Lung (tissue), 4 donors: ENCODE measurements around a stretch of chr7.

- PRO-cap = no peak
- RAMPAGE, long total RNA = no peak
- RRBS = no CpG with 5 or more reads among the region's 15 CpGs
Measured at GRCh38 chr7:44276013-44276499, 49.3 kb downstream of the CAMK2B start.

DNA sequence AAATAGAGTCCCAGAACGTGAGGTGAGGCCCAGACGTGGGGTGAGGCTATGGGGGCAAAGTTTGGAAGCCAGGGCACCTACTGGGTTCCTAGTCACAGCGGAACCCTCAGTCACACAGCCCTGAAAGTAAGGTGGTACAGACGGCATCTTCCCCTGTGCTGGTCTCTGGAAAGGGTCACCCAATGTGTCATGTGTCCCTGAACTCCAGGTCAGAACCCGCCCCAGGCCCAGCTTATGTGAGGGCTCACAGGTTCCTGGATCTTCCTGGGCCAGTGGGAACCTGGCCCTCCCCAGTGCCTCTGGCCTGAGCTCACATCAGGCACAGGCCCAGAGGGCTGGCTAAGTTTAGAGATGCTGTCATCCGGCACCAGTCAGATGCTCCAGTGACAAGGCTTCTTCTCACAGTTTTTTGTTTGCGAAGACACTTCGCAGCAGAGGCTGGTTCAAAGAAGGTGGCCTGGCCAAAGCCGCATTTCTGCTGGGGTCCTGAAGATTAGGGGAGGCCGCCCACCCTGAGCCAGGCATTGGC is 11.8 kb downstream of the CAMK2B start:
- PRO-cap = no peak
- RAMPAGE, long total RNA = no peak
- RRBS = no CpG with 5 or more reads among the region's 10 CpGs

- PRO-cap = no peak
- RAMPAGE, long total RNA = no peak
- RRBS = no CpG with 5 or more reads among the region's 22 CpGs
Measured at GRCh38 chr7:44324591-44324962, 817 bp downstream of the CAMK2B start.

- PRO-cap = no peak
- RAMPAGE, long total RNA = no peak
- RRBS = no CpG with 5 or more reads among the region's 5 CpGs
Measured at GRCh38 chr7:44467315-44467702, 23.1 kb downstream of the NUDCD3 start.

GRCh38 chr7:44561893-44562884 is 11.5 kb downstream of the DDX56 start:
- PRO-cap = no peak
- RAMPAGE, long total RNA = no peak
- RRBS = no CpG with 5 or more reads among the region's 19 CpGs

- PRO-cap = no peak
- RAMPAGE, long total RNA = no peak
- RRBS = no CpG with 5 or more reads among the region's 8 CpGs
Measured at GRCh38 chr7:44621242-44621672, 14.8 kb downstream of the OGDH start.

DNA sequence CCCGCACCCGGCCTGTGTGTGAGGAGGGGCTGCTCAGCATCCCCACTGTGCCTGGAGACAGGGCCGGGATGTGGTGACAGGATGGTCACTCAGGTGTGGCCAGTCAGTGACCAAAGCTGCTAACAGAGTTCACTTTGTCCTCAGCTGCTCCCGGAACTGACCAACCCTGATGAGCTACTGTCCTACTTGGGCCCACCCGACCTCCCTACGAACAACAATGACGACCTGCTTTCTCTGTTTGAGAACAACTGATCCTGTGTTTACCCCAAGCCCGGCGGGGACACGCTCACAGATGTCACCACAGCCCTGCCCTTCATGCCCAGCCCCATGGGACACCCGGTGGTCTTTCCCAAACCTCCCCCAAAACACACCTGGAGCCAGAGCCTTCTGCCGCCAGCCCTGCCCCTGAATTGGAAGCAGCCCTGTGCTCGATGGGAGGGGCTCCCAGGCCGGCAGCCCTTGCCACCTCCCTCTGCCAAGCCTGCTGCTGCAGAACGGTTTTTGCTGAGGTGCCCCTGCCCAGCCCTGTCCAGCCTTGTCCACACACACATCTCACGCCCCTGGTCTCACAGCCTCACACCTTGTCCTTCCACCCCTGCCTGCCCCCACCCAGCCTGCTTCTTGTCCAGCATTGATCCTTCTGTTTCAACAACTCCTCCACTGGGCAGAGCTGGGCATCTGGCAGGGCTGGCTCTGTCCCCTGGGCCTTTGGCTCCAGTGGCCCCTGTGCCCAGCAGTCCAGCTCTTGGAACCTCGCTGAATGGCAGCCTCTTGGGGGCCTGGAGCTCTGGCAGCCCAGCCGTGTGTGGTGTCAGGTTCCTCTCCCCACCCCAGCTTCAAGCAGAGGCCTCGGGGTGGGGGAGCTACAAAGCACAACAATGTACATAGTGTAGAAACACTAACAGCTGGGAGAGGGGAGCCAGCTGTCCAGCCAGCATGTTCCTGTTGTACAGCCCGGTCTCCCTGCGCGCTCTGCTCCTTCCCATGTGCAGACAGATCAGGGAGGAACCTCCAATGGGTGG is 19.0 kb downstream of the ZMIZ2 start:
- PRO-cap = no peak
- RAMPAGE, long total RNA = no peak
- RRBS = 71% methylated on average over 6 of the region's 22 CpGs

- PRO-cap = no peak
- RAMPAGE, long total RNA = no peak
- RRBS = no CpG with 5 or more reads among the region's 4 CpGs
Measured at GRCh38 chr7:44802656-44803292, 6.3 kb downstream of the PPIA start.

DNA sequence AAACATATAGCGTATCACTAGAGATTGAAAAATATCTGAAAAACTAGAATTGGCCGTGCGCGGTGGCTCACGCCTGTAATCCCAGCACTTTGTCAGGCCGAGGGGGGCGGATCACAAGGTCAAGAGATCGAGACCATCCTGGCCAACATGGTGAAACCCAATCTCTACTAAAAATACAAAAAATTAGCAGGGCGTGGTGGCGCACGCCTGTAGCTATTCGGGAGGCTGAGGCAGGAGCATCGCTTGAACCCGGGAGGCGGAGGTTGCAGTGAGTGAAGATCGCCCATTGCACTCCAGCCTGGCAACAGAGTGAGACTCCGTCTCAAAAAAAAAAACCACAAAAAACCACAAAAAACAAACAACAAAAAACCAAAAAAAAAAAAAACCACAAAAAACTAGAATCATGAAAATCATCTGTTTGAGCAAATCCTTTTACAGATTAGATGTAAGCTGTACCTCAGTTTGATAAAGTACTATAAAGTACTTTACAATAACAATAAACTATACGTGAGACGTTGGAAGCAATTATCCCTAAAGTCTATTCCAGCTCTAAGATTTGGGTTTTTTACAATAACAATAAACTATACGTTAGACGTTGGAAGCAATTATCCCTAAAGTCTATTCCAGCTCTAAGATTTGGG is 1.5 kb downstream of the H2AZ2 start:
- PRO-cap = no peak
- RAMPAGE, long total RNA = no peak
- RRBS = no CpG with 5 or more reads among the region's 21 CpGs

- PRO-cap = no peak
- RAMPAGE, long total RNA = no peak
- RRBS = no CpG with 5 or more reads among the region's 6 CpGs
Measured at GRCh38 chr7:44876189-44877347, 8.8 kb downstream of the PURB start.

- PRO-cap = no peak
- RAMPAGE, long total RNA = no peak
- RRBS = no CpG with 5 or more reads among the region's 9 CpGs
Measured at GRCh38 chr7:44990154-44990945, 9.7 kb upstream of the CCM2 start.

DNA sequence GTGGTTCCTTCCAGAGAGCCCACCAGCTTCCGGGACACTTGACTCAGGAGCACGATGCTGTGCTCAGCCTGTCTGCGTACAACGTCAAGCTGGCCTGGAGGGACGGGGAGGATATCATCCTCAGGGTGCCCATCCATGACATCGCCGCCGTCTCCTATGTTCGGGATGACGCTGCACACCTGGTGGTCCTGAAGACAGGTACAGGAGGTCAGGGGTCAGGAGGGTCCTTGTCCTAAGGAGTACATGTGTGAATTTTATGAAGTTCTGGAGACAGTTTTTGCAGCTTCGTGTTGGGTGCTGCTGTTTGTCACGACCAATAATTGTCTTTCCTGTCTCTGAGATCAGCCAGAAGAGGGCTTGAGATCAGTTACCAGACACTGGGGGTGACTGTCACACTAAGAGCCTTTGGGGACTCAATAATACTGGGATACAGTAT is 24.3 kb downstream of the NACAD start:
- PRO-cap = no peak
- RAMPAGE, long total RNA = no peak
- RRBS = 99% methylated on average over 1 of the region's 12 CpGs

- PRO-cap = no peak
- RAMPAGE, long total RNA = no peak
- RRBS = no CpG with 5 or more reads among the region's 6 CpGs
Measured at GRCh38 chr7:45101361-45101757, 10.1 kb downstream of the TBRG4 start.

GRCh38 chr7:45104369-45104644 is 7.2 kb downstream of the TBRG4 start:
- PRO-cap = no peak
- RAMPAGE, long total RNA = no peak
- RRBS = no CpG with 5 or more reads among the region's 9 CpGs

DNA sequence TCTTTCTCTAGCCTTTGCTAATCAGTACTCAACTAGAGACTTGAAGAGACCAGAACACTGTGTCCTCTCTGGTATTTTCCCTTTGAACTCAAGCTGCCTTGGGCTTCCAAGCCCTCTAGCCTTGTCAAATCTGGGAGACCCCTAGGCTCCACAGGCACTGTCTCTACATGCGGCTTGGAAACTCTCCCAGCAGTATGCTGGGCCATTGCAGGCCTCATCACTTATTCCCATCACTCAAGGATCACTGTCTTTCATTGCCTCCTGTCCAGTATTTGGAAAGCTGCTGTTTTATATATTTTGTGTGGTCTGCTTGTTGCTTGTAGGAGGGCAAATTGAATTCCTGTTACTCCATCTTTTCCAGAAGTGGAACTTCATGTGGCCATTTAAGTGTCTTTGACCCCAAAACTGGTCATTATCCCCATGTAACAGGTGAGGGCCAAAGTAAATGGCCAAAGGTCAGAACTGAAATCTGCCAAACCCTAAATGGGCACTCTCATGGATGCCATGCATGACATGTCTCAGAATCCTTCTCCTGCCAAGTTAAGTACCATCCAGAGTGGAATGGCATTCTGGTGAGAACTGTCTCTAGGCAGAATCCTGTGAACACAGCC is 120.9 kb downstream of the ADCY1 start:
- PRO-cap = no peak
- RAMPAGE, long total RNA = no peak
- RRBS = no CpG with 5 or more reads among the region's 1 CpG

DNA sequence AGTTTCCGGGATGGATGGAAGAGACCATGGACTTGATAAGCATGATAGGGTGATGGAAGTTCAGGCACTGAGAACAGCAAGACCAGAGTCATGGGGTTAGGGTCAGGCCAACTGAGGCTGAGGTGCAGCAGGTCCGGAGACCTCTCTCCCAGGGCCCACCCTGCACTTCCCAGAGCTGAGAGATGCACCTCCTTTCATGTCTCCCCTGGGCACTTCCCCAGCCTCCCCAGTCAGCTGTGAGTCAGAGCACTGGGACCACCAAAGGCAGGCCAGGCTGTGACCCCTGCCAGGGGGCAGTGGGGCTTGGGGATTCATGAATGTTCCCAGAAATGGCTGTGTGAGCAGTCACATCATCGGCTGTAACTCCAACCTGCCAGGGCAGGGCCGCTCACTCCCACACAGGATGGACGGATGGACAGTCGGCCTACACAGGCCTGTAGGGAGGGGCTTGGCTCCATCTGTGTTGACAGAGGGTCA is 3.2 kb upstream of the IGFBP1 start:
- PRO-cap = no peak
- RAMPAGE, long total RNA = no peak
- RRBS = no CpG with 5 or more reads among the region's 6 CpGs

- PRO-cap = no peak
- RAMPAGE, long total RNA = no peak
- RRBS = no CpG with 5 or more reads among the region's 23 CpGs
Measured at GRCh38 chr7:45912845-45913861, 7.9 kb downstream of the IGFBP3 start.

DNA sequence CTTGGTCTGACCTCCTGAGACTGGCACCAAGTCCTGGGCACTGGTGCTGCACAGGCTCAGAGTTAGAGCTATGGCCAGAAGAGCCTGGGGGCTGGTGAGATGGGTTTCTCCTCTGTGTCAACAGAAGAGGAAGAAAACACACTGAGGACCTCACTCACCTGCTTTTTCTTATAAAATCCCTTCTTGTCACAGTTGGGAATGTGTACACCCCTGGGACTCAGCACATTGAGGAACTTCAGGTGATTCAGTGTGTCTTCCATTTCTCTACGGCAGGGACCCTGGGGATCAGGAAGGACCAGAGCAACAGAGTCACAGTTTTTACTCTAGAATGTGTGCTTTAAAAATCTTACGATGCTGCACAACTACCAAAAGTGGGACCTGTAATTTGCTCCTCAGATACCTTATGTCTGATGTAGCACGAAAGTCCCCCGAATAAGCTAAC is 4.7 kb downstream of the IGFBP3 start:
- PRO-cap = no peak
- RAMPAGE, long total RNA = no peak
- RRBS = no CpG with 5 or more reads among the region's 4 CpGs

DNA sequence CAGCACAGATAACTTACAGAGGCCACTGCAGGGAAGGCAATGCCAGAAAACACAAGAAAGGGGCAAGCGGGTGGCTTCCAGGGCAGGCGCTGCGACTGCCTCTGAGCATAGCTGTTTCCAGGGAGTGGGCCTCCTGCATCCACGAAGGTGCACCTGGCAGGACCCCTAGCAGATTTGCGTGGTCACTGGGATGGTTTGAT is 433.7 kb upstream of the IGFBP3 start:
- PRO-cap = unidirectional peak, plus-strand start at position 85 of the sequence
- RAMPAGE, long total RNA = no peak
- RRBS = no CpG with 5 or more reads among the region's 5 CpGs

DNA sequence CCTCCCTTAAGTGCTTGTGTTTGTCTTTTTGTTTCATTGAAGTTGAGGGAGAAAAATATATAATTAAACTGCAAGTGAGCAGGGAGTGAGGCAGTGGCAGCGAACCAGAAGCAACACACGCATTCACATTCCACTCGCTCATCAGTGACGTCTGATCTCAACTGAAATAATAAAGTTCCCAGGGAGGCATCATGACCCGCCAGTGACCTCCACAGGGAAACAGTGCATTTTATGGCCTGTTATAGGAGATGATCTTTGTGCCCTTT is 613.5 kb upstream of the IGFBP3 start:
- PRO-cap = no peak
- RAMPAGE, long total RNA = no peak
- RRBS = no CpG with 5 or more reads among the region's 5 CpGs